OVCAR3 (cell line): ENCODE data around the genes PPP1R26 and LCN1.

DNA sequence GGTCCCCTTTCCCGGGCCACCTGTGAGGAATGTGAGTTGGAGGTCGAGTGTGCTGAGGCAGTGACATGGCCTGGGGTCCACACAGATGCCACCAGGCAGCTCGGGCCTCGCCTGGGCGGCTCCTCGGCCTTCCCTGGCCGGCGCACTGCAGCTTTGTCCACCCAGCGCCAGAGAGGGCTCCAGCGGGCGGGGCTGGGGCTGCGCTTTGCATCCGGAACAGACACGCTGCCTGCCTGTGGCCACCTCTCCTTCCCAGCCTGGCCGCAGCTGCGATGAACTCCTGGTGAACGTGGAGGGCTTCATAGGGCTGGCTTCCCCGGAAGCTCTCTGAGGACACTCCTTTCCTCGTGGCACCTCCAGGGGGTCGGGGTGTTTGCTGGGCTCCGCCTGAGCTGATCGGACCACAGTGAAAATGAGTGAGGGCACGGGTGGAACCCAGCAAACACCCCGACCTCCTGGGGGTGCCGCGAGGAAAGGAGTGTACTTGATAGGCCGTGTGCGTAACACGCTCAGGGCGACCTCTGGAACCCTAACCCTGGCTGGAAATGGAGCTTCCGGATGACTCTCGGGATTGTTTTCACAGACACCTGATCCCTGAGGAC lies 32.0 kb upstream of the RXRA start:
- RRBS, result 94% methylated on average over 10 of the region's 32 CpGs

GRCh38 chr9:134343562-134344154 lies 17.4 kb downstream of the RXRA start:
- RRBS, result 91% methylated on average over 8 of the region's 23 CpGs

- RRBS, result 14% methylated on average over 2 of the region's 14 CpGs
Measured at GRCh38 chr9:134358459-134359211, 32.4 kb downstream of the RXRA start.

GRCh38 chr9:134359745-134360784 lies 33.8 kb downstream of the RXRA start:
- RRBS, result 100% methylated on average over 2 of the region's 46 CpGs

GRCh38 chr9:134364353-134365185 lies 38.3 kb downstream of the RXRA start:
- RRBS, result 96% methylated on average over 7 of the region's 17 CpGs

DNA sequence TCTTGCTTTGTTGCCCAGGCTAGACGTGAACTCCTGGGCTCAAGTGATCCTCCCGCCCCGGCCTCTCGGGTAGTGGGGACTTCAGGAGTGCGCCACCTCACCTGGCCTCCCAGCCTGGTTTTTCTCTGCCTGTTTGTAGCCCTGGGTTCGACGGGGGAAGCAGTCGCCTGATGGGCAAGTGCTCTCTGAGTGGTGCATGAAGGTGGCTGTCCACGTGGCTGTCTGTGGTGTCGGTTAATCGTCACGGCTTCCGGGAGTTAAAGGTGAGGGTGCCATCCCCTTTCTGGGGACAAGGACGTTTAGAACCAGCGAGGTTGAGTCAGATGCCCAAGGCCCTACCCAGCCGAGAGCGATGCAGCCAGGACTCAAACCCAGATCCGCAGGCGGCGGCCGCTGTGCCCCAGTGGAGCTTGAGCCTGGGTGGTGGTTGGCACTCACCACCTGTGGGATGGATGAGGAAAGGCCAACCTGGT lies 47.6 kb downstream of the RXRA start:
- RRBS, result no CpG with 5 or more reads among the region's 21 CpGs

GRCh38 chr9:134380620-134381611 lies 54.7 kb downstream of the RXRA start:
- RRBS, result 96% methylated on average over 2 of the region's 22 CpGs

DNA sequence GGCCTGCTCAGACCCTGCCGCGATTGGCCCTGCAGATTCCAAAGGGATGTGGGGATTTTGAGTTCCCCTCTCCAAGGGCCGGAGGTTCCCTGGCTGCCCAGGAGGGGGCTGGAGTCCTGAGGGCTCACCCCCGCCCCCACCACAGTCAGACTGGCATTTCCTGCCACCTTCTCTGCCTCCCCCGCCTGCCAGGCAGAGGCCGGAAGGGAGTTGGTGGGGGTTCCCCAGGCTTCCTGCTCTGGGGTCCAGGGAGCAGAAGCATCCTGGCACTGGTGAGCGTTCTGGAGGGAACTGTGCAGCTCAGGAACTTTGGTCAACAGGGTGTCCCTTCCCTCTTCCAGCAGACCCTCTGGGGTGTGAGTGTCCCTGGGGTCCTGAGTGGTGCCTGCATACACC lies 70.6 kb downstream of the RXRA start:
- RRBS, result no CpG with 5 or more reads among the region's 7 CpGs

GRCh38 chr9:134488541-134489004 lies 153.0 kb upstream of the COL5A1 start:
- RRBS, result no CpG with 5 or more reads among the region's 20 CpGs

- RRBS, result 34% methylated on average over 9 of the region's 23 CpGs
Measured at GRCh38 chr9:134591532-134592291, 49.9 kb upstream of the COL5A1 start.

DNA sequence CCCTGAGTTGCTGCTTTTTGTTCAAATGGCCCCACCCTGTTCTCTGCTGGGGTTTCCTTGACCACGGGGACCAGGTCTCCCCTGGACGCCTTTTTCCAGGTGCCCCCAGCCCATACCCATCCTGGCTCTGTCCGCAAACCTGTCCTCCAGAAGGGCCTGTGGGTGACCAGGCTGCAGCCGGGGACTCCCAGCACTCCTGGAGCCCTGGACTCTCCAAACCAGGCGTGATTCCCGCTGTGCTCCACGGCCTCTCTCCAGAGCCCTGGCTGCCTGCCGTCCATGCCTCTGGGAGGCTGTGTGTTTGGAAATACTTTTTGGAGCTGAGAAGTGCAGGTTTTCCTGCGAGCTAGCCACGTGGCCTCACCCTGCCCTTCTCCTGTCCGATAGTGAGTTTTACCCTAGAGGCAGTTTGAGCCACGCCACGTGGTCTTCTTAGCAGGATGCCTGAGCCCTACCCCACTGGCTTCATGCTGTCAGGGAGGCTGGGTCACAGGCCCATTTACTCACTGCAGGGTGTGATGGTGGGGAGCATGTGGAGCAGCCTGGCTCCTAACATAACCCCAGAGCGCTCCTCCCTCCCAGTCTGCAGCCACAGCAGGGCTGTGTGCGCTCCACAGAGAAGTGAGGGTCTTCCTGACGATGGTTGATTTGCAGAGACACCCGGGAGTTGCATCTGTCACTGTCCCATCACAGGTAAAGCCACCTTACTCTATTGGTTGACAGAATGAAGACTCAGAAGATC lies 71.3 kb downstream of the COL5A1 start:
- RRBS, result no CpG with 5 or more reads among the region's 17 CpGs

DNA sequence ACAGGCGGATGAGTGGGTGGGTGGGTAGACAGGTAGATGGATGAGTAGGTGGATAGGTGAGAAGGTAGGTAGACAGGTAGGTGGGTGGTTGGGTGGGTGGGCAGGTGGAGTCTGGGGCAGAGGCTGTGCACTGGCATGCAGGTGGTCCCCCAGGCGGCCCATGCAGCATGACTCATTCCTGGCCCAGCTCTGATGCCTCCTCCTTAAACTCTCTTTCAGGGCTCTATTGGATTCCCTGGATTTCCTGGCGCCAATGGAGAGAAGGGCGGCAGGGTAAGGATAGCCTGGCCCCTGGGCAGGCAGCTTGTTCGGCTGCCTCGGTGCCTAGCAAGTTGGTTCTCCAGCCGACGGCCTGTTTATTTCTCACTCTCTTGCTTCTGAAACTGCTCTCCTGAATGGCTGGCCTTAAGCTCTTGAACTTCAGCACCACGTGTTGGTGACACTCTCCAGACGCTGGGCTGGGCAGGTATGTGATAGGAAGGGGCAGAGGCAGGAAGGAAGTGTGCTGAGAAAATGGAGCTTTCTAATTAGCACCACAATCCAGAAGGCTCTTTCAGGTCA lies 91.6 kb upstream of the FCN2 start:
- RRBS, result no CpG with 5 or more reads among the region's 10 CpGs

DNA sequence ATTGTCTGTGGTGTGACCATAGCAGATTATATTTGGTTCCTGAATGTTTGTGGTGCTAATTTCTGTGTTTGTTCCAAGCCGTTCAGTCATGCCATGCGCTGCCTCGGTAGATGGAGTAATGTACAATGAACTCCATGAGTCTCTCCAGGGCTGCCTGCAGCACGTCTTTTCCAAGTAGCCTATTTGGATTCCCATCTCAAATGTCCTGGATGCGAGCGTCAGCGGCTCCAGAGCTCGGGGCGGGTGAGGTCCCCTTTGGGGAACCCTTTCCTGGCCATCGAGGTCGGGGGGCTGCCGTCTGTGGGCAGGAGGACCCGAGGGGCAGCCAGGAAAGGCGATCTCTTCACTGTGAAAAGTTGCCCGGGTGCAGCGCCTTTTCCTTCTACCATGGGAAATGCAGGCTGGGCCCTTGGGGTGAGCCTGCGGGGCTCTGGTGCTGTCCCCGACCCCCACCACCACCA lies 36.9 kb upstream of the FCN2 start:
- RRBS, result no CpG with 5 or more reads among the region's 18 CpGs

DNA sequence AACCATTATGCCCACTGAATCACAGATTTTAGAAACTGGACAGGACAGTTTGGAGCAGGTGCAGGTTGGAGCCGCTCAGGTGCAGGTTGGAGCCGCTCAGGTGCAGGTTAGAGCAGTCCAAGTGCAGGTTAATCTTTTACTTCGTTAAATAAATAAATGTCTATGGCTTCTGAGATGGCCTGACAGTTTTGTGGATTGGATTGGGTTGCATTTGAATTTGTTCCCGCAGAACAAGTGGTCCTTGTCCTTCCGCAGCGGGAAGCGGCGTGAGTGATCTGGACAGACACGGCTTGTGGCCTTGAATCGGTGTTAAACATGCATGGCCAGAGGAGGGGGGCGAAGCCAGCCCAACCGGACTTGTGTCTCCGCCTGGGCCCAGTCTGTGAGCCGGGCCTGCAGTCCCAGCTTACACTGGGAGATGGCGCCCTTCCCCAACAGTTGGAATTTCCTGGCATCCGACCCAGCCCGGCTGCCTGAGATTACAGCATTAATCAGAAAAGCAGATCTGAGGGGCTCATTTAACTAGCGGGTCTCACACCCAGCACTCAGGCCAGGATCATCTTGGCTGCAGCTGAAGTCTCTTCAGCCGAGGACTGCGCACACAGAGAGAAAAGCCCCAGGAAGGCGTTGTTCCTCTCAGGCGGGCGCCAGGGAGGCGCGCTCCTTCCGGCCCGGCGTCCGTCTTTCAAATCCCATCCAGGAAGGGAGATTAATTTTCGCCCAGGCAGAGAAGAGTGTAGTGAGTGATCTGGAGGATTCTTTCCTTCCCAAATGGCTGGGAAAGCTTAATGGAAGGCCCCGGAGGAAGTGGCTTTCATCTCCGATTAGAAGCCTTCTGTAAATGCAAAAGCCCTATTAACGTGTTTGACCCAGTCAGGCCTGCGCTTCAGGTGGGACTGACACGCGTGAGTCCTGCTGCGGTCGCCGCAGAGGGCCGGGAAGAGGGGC lies 1.4 kb upstream of the OLFM1 start:
- RRBS, result 21% methylated on average over 17 of the region's 40 CpGs

DNA sequence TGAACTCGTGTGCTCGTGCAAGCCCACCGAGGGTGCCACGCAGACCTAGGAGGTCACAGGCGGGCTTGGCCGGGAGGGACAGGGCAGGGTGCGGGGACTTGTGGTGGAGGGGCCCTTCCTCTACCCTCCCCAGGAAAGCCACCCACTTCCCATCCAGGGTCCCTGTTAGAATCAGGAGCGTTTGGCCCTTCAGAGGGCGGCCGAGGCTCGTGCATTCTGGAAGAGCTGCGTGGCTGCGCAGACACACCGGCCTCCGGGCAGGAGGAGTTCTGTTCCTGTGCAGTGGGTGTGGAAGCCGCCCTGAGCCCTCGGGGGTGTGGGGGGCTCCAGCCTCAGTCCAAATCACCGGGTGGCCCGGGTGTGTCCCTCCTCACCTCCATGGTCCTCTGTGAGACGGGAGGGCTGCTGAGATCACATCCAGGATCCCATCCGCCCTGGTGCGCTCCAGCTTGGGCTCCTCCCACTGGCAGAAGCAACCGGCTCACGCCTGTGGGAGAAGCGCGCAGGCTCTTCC lies 18.3 kb downstream of the OLFM1 start:
- RRBS, result 19% methylated on average over 7 of the region's 26 CpGs

- RRBS, result no CpG with 5 or more reads among the region's 15 CpGs
Measured at GRCh38 chr9:135109084-135109592, 21.7 kb downstream of the OLFM1 start.

- RRBS, result 4% methylated on average over 32 of the region's 45 CpGs
Measured at GRCh38 chr9:135478726-135479354, 742 bp upstream of the PPP1R26 start.

DNA sequence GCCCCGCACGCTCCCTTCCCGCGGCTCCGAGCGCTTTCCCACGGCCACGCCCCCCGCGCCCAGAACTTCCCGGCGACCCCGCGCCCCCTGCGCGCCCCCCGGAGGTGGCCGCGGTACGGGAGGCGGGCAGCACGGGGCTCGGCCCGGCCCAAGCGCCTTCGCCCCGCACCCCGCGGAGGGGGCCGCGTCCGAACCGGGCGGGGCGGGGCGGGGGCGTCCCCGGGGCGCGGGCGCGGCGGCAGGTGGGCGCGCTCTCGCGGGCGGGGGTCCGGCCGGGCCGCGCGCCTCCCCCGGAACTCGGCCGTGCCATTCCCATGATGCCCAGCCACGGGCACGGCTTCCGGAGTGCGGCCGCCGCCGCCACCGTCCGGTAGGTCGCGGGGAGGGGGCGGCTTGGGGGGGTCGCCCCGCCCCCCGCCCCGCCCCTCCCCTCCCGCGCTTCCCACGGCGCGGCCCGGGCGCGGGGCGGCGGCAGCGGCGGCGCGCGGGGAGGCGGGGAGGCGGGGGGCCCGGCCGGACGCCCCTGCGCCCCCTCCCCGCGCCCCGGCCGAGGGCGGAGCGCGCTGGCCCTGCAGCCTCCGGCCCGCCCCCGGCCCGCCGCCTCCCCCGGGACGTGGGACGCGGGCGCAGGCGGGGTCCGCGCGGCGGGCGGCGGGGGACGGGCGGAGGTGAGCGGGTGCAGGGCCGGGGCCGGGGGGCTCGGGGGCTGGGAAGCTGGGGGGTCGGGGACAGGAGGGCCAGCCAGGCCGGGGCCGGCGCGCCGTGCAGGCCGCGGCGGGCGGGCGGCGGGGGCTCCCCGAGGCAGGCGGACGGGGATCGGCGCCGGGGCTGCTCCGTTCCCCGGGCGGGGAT lies at the start of gene PPP1R26:
TSS of gene PPP1R26 (plus strand) at position 428 of the 852 bp plus-strand sequence.
- RRBS, result 4% methylated on average over 101 of the region's 144 CpGs

DNA sequence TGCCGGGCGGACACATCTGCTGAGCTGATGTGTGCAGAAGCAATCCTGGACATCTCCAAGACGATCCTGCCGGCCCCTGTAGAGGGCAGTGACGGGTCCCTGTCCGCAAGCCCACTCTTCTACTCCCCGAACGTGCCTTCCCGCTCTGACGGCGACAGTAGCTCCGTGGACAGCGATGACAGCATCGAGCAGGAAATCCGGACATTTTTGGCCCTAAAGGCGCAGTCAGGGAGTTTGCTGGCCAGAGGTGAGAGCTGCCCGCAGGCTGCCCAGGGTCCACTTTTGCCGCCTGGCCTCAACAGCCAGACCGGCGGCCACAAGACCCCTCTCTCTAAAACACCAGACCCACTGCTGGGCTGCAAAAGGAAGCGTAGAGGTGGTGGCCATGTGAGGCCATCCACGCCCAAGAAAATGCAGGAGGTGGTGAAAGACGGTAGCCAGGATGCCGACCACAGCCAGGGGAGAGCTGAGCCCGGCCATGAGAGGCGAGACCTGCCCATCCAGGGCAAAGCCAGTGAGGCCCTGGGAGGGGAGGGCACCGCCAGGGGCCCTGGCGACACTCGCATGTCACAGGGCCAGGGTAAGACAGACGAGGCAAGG lies 6.4 kb downstream of the PPP1R26 start:
- RRBS, result 100% methylated on average over 4 of the region's 30 CpGs

DNA sequence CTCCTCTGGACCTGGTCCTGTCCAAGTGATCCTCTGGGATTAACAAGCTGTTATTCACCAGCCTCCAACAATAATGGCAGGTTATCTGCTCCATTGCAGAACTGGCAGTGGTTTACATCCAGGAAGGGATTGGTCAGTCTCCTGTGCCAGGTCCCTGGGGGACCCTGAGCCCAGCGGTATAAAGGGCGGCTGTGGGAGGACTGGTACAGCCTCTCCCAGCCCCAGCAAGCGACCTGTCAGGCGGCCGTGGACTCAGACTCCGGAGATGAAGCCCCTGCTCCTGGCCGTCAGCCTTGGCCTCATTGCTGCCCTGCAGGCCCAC lies at the start of gene LCN1:
TSS of gene LCN1 (plus strand) at position 208 of the 322 bp plus-strand sequence.
- RRBS, result 94% methylated on average over 2 of the region's 7 CpGs